ENCODE results near the genes TUBA1A, PRPF40B, METTL7A and HIGD1C.

- PRO-cap: no peak
These were observed 844 bp upstream of the TUBA1B start for GRCh38 chr12:49131903-49132574.

DNA sequence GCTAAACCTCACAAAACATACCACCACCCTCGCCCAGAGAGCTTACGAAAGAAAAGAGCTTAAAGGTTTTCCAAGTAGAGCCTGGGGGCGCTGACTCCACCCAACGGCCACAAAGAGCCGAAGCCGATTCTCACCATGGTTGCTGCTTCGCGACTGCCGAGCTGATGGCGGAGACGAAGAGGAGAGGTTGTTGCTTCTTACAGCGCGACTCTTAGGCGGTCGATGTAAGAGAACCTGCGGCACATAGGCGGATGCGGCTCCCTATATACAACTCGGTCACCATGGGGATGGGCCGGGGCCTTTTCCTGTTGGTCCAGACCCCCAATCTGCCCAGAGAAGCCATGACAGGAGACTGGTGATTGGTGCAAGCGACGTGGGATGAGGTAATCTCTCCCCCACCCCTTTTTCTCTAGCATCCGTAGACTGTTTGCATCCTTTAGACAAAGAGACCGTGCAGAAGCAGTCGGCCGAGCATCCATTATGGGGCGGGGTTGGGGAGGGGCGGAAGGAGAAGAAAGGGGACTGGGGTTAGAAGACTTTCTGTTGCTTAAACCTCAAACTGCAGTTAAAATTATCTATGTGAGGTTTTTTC is at the start of gene TUBA1A:
Gene TUBA1A (minus strand): TSS at position 238 of the 592 bp plus-strand sequence.
- PRO-cap: bidirectional peak, plus-strand start at position 439 of the sequence, minus-strand start at position 238 of the sequence

GRCh38 chr12:49197232-49197814 is 8.4 kb upstream of the TUBA1A start:
- PRO-cap: no peak

GRCh38 chr12:49214648-49215543 is 26.0 kb upstream of the TUBA1A start:
- PRO-cap: no peak

GRCh38 chr12:49339445-49339920 is 2.5 kb upstream of the C1QL4 start:
- PRO-cap: no peak

- PRO-cap: bidirectional peak, plus-strand start at chr12:49623571, minus-strand start at chr12:49623256
These were observed at the start of gene PRPF40B for GRCh38 chr12:49623144-49624294. Gene PRPF40B (plus strand): TSS chr12:49623561.

GRCh38 chr12:49647119-49647851 is 23.9 kb downstream of the PRPF40B start:
- PRO-cap: no peak

DNA sequence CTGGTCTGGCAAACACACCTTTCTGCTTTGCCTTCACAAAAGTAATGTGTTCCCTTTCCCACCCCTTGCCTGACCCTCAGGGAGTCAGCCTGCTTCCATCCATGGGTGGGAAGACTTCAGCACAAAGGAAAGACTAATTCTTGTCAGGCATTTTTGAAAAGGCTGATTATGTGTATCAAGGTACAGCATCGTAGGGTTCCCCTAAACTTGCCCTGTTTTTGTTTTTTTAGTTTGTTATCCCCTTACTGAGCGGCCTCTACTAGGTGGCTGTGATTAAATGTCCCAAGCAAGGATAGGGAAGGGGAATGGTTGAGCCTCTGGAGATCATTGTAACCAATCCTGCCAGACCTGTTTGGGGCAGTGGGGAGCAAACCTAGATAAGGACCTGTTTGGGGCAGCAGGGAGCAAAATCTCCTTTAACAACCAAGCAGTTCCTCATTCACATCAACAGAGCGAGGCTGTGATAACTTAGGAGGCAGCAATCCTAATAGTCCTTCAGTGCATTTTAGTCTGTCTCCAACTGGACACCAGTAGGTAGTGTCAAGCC is 22.2 kb downstream of the TMBIM6 start:
- PRO-cap: no peak

DNA sequence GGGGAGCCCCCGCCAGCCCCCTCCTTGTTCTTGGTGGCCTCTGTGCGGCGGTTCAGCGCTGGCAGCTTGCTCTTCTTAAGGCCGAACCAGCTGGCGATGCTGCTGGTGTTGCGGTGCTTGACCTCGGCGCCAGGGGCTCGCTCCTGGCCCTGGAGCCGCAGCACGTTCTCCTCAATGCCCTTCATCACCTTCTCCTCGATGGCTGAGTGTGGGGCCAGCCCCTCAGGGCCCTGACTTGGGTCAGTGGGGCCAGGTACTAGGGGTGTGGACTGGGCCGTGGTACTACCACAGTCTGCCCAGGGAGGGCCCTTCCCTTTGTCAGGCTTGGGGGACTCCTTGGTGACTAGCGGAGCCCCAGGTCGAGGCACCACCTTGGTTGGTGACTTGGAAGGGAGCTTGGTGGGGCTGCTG is 33.2 kb downstream of the NCKAP5L start:
- PRO-cap: no peak

GRCh38 chr12:49795610-49796105 is 32.6 kb downstream of the NCKAP5L start:
- PRO-cap: no peak

DNA sequence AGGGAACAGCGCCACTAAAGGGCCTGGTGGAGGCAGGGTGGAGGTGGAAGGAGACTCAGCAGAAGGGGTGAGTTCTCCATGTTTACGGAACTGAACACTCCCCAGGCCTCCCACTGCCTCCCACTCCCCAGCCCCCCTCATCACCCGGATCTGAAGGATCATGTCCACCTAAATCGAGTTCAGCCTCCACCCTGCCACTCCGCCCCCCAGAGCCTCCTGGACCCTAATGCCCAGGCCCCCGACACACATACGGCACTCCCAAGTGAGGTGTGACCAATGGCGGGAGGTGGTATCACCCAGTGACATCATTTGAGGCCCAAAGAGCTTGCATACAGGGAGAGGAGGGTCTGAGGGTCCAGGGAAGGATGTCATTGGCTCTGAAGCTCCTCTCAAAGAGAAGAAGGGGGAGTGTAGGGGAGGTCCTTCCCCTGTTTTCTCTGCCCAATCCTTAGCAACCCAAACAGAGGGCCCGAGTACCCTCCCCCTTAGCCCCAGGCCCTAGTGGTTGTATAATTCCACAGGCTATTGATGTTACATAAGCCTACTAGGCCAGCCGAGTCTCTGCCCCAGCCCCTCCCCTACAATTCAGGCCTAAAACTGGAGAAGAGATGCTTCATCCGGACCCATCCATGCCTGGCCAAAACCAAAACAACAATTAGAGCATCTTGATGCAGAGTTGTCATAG is 983 bp downstream of the FAIM2 start:
- PRO-cap: no peak

- PRO-cap: no peak
These were observed 447 bp downstream of the SMARCD1 start for GRCh38 chr12:50085585-50085993.

DNA sequence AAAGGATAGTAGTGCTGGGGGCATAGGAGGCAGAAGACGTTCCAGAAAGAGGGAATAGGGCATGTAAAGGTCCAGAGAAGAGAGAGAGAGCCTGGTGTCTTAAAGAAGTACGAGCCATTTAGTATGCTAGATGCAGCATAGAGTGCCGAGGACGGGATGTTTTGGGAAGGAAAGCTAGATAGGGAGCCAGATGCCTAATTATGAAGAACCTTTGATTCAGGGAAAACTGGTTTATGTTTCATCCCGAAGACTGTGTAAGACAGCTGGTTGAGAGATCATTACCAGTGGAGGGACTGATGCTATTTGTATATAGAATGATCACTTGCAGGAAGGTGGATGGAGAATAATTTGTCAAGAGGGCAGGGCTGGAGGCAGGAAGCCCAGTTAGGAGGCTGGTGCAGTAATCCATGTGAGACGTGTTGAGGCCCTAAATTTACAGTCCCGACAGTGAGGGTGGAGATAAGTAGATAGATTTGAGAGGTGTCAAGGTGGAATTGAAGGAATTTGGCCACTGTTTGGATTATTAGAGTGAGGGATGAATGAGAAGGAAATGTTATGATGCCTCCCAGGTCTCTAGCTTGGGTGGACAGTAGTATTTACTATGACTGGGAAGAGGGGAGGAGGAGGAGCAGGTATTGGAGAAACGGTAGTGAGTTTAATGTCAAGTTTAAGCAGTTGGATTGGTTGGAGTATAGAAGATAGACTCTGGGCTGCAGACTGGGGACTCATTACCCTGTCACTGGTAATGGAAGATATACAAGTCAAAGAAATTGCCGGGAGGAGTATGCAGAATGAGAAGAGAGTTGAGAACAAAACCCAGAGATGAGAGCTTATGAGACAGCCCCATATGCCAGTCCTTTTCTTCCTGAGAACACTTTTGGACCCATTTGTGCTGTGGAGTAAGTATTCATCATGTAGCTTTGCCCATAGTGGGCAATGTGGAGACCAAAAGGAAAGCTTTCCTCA is 7.9 kb upstream of the GPD1 start:
- PRO-cap: no peak

DNA sequence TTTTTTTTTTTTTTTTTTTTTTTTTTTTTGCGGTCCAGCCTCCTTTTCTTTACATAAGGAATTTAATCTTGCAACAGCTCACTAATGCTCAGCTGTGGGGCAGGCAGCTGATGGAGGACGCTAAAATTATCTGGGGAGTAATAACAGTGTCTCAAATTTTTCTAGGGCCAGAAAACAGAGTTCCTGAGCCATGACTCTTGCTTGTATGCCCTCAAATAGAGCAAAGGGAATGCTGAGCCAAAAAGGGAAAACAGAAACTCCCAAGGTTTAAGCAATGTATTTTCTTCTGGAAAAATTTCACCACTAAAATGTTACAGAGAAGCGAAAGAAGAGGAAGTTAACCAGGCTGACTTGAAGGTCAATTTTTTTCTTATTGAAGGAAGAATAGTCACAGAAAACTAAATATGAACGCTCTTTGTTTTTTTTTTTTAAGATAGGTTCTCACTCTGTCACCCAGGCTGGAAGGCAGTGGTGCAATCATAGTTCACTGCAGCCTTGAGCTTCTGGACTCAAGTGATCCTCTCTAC is 41.3 kb downstream of the LIMA1 start:
- PRO-cap: no peak

DNA sequence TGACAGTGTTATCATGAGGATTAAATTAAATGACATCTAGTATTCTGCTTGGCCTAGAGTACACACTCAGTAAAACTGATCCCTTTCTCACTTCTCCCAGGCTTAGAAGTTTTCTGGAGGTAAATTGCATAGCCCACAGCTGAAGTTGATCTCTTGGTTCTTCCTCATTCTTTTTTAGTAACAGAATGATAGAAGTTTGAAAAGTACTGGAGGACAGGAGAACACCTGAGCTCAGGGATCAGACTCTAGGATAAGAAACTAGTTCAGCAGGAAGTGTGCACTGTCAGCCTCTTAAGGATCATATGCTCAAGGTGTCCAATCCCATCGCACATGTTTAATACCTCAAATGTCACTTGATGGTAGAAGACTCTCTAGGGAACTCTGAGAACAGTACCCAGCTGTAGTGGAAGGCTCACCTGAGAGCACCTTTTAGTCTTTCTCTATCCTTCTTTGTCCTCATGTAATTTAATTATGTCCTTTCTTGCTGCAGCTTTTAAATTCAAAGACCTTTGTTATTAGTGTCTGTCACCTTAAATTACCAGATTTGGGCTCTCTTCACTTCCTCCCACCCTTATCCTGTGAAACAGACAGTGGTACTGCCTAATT is 14.7 kb upstream of the LIMA1 start:
- PRO-cap: no peak

- PRO-cap: no peak
These were observed 16.1 kb upstream of the DIP2B start for GRCh38 chr12:50488689-50489154.

DNA sequence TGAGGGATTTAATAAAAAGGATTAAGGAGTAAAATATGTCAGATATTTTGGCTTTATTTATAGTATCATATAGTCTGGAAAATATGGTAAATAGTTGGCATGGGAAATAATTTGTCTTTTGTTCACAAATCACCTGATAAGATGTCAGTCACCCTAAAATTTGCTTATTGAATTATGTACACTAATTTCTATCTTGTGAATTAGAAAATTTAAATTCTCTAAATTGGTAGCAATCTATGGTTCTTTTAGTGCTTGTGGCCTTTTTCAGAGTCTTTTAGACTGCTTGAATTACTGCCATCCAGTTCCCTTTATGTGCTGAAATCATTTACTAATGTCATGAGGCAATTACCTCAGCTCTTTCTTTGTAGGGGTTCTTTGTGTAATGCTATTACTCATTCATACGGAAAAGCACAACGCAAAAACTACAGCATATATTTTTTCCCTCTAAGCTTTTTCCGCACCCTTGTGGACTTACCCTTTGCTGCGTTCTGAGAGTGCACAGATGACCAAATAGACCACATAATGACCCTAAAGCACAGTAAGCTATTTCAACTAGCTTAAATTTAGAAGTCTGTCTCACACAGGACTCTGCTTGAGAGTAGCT is 99.6 kb upstream of the ATF1 start:
- PRO-cap: no peak

DNA sequence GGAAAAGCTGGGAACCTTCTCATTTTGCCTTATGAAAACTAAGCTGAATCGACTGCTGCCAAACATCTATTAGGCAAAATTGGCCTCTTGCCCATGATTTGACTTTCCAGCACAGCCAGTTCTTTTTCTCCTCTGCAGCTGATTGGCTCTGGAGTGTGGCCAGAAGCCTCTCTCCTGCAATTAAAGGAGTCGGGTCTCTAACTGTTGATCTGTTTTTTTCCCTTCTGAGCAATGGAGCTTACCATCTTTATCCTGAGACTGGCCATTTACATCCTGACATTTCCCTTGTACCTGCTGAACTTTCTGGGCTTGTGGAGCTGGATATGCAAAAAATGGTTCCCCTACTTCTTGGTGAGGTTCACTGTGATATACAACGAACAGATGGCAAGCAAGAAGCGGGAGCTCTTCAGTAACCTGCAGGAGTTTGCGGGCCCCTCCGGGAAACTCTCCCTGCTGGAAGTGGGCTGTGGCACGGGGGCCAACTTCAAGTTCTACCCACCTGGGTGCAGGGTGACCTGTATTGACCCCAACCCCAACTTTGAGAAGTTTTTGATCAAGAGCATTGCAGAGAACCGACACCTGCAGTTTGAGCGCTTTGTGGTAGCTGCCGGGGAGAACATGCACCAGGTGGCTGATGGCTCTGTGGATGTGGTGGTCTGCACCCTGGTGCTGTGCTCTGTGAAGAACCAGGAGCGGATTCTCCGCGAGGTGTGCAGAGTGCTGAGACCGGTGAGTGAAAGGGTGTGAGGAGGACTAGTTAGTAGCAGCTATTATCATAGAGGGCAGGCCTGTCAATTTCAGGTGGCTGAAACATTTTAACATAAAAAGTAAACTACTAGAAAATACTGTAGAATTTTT is at the start of gene METTL7A:
Gene METTL7A (plus strand): TSS at position 208 of the 858 bp plus-strand sequence.
- PRO-cap: bidirectional peak, plus-strand start at position 208 of the sequence, minus-strand start at position 71 of the sequence

DNA sequence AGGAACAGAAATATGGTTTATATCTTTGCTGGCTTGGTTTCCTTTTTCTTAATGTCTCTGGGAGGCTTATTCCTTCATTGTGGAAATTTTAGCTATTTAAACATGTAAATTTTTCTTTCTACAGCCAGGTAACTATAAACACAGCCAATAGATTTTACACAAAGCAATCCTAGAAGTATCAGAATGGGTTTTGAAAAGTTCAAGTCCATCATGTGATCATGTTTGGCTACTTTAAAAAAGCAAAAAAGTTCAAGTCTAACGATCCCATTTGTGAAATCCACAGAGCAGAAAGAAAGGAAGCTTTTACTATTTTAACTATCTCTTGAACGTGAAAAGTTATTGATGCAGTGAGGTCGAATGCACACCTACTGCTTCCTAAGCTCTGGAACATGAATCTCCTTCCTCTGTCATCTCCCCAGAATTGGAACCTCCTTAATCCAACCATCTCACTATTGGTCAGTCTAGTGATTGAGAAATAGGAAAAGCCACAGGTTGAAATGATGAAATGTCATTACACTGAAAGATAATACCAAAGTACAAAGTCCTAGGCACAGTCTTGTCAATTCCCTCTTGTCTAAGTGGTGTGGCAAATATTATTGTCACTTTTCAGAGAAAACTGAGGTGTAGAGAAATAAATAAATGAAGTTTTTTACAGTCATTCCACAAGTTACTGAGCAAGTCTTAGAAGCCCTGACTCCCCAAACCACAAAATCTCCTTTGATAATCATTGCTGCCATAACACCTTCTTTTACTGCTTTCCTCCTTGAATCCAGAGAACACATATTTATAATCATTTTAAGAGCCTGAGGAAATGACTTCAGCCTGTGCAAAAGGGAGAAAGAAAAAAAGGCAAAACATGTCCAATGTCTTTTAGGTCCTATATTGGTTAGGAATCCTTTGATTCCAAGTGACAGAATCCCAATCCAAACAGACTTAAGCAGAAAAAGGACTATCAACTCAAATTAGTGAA is 8.0 kb downstream of the METTL7A start:
- PRO-cap: no peak

DNA sequence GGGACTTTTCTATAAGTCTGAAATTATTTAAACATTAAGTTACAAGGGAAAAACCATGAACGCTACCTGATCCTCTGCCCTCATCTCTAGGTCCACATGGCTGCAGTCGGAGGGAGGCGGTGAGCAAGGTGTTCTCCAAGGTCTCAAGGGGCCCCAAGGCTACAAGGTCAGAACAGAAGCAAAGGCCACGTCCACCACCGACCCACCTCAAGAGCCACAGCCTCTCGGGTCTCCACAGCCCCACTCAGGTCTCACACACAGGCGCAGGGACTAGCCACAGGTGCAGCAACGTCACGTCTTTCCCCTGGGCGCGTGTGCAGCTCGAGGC is at the start of gene HIGD1C:
Gene HIGD1C (plus strand): TSS at position 194 of the 328 bp plus-strand sequence.
- PRO-cap: no peak

All from left cardiac atrium (tissue), 1 donor.